Myometrial cell (primary cell): ENCODE measurements around a stretch of chr7.

GRCh38 chr7:157642029-157642253 is 305.1 kb downstream of the DNAJB6 start:
- RAMPAGE, long total RNA: no peak

DNA sequence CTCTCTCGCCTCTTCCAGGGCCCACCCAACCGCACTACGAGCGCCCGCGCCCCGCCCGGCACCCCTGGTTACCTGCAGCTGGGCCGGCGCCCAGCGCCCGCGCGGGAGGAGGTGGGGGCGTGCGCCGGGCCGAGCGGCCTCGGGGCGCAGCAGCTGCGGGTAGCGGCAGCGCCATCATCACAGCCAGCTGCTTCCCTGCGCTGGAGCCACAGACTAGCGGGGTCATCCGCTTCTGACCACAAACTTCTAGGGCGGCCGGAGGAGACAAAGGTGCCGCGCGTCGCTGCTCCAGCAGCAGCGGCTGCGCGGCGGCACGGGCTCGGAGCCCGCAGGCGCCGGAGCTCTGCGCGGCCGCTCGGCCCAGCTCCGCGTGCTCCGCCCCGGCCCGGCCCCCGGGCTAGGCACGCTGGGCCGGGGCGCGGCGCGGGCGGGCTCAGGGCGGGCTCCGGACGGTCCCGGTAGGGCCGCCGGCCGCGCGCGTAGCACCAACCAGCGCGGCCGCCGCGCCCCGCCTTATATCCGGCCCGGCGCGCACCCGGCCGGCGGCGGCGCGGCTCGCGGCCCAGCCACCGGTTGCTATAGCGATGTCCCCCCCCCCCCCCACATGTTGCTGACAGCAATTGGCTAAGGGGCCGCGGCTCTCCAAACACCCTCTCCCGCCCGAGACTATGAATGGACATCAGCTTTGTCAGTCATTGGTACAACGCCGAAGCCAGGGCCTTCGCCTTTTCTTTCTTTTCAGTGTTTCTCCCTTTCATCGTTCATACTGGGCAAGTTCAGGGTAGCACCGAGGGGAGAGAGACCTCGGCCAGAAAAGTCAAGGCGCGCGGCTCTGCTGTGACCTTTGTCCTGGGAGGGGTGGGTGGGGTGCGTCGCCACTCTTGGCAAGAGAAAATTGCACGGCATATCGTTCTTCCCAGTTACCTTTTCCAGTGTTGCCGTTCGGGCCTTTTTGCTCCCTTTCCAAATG is 354.0 kb downstream of the DNAJB6 start:
- RAMPAGE, long total RNA: no peak

- RAMPAGE, long total RNA: no peak
Measured at GRCh38 chr7:157839266-157840646, 503.0 kb downstream of the DNAJB6 start.

GRCh38 chr7:158203909-158204508 is 383.6 kb downstream of the PTPRN2 start:
- RAMPAGE, long total RNA: no peak

GRCh38 chr7:158402962-158403575 is 184.6 kb downstream of the PTPRN2 start:
- RAMPAGE, long total RNA: no peak

GRCh38 chr7:158508155-158508714 is 79.4 kb downstream of the PTPRN2 start:
- RAMPAGE, long total RNA: no peak

DNA sequence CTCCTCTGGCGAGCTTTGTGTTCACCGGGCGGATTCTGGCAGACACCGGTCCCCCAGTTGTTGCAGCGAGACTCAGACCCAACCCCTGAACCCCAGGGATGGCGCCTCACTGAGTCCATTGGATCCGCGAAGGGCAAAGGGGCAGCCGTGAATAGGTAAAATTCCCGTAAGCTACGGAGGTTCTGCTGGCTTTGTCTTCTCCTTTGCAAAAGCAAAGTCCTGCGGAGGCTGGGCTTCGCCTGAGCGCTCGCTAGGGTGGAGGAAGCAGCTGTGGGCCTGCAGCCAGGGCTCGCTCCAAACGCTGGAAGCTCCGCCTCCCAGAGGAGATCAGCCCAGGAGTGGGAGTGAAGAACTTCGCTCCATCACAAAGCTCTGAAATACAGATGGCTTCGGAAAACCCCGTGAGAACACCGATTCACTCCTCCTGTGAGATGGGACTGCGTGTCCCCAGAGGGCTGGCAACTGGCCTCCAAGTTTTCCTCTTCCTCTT is 38.2 kb downstream of the PTPRN2 start:
- RAMPAGE, long total RNA: no peak

DNA sequence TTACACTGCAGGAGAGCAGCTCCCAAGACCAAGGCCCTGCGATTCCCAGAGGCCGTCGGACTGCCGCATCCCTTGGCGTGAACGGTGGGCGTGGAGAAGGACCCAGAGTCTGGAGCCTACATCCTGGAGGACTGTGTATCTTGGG is 2.9 kb upstream of the PTPRN2 start:
- RAMPAGE, long total RNA: no peak

DNA sequence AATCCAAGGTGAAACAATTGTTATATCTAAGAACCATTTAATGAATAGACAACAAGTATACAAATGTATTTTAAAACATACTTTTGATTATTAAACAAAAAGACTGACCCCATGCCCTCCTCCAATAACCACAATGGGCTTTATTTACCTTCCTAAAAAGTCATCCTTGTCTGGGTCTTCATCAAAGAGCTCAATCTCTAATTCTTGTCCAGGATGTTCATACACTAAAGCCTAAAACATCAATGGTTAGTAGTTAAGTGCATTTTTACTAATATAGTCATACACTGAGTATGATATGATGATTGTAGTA is 58.3 kb upstream of the NCAPG2 start:
- RAMPAGE, long total RNA: no peak

DNA sequence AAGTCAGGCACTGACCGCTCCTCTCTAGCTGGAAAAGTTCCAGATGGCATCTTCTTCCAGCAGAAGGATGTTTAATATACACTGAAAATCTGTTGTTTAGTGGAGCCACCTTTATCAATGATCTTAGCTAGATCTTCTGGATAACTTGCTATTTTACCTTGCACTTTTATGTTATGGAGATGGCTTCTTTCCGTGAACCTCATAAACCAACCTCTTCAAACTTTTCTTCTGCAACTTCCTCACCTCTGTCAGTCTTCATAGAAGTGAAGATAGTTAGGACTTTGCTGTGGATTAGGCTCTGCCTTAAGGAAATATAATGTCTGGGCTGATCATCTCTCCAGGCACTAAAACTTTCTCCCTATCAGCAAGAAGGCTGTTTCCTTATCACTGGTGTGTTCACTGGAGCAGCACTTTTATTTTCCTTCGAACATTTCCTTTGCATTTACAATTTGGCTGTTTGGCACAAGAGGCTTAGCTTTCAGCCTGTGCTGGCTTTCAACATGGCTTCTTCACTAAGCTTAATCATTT is 52.9 kb downstream of the ESYT2 start:
- RAMPAGE, long total RNA: no peak

DNA sequence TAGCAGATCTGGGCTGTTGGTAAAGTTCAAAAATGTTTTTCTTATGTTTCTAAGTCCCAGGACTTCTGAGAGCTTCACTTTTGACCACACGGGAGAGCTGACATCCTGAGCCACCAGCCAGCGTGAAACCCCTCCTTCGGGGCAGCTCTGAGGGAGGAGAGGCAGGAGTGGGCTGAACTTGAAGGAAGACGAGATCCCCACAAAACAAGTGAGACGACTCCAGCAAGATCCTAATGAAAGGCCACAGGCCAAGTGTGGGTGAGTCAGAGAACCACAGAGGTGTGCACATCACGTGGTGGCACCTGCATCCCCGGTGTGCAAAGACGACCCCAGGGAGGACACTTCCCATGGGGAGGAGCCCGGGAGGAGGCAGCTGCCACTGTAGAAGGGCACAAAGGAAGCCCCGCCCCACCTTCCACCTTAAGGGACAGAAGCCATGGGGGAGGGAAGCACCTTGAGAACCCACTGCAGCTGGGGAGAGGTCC is 45.8 kb downstream of the ESYT2 start:
- RAMPAGE, long total RNA: no peak

- RAMPAGE, long total RNA: no peak
Measured at GRCh38 chr7:158785769-158786339, 43.5 kb downstream of the ESYT2 start.

DNA sequence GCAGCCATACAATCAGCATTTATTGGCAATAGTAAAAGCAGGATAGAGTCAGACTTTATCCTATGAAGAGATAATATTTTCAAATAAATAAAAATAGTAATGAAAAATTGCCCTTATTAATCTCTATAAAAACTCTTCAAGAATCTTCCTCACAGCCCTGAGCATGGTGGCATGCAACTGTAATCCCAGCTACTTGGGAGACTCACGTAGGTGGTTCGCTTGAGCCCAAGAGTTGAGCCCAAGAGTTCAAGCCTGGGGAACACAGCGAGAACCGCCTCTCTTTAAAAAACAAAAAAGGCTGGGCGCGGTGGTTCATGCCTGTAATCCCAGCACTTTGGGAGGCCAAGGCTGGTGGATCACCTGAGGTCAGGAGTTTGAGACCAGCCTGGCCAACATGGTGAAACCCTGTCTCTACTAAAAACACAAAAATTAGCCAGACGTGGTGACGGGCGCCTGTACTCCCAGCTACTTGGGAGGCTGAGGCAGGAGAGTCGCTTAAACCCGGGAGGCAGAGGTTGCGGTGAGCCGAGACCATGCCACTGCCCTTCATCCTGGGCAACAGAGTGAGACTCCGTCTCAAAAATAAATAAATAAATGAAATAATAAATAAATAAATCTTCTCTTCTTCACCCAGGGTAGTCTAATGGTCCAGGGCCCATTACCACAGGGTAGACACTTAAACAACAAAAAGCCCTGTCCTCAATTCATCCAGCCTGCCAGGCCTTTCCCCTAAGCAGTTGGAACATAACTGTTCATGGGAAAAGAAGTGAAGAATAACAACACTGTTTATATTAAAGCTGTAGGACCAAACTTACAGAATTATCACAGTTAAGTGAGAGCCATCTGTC is 4.4 kb downstream of the ESYT2 start:
- RAMPAGE, long total RNA: no peak

DNA sequence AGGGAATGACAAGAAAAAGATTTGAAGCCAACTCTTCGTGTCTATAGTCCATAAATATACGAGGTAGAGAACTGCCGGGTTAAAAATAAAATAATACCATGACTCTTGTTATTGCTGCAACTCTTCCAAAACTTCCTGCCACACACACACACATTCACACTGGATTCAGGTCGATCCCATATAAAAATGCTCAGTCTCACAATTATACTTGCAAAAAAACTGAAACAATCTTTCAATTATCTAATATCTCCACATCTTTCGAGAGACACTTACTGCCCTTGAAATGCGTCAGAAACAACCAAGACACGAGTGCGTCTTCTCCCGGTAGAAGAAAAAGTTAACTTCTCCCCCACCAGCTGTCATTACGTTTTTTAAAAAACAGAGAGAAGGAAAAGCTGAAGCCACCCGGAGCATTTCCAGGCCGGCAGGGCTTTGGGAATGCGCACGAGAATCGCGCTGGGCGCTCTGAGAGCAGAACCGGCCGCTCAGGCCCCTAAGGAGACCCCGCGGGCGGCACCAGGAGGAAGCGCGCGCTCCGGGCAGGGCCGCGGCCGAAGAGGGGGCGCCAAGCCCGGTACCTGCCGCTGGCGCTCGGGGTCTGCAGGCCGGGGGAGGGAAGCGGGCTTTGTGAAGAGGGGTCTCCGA is 1.3 kb downstream of the ESYT2 start:
- RAMPAGE, long total RNA: no peak

DNA sequence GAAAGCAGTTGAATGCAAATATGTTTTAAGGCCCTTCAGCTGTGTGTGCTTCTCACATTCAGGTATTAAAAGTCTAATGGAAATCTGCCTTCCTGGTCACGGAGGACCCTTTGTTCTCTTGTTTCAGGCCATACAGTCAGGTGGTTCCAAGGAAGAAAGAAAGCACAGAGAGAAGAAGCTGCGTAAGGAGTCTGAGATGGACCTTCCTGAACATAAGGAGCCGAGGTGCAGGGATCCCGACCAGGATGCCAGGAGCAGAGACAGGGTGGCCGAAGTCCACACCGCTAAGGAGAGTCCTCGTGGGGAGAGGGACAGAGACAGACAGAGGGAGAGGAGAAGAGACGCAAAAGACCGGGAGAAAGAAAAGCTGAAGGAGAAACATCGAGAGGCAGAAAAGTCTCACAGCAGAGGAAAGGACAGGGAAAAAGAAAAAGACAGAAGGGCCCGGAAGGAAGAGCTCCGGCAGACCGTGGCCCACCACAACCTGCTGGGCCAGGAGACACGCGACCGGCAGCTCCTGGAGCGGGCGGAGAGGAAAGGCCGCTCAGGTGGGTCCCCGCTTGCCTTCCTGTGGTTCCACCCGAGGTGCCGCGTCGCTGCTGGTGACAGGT is 14.8 kb downstream of the DYNC2I1 start:
- RAMPAGE, long total RNA: no peak

DNA sequence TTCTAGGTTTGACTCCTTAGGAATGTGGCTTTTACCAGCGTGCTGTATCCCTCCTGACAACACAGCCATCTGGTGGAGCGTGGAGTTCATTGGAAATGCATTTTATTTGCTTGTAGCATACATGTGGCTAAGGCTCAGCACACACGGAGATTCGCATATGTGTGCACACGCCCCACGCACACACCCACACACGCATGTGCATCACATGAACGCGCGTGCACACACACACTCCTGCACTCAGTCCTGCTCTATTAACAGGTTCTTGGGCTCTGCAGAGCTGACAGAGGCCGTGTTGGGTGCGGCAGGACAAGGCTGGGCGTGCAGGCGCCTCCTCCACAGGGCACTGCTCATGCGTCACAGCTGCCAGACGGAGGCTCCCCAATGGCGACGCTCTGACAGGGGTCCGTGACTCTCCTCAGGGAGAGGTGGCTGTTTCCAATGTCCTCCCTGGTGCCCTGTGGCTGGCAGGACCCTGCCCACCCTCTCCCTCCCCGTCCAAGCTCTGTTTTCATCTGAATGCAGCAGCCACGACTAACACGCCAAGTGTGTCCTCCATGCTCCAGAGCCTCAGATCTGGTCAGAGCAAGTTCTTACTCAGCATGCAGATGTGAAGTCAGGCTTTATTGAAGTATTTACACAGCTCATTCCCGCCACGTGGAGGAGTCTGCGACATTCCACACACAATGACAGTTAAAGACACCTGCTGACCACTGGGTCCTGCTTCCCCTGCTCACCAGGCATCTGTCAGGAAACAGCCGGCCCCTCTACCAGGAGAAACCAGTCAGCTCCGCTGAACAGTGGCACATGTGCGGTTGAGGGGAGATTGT is 116.9 kb downstream of the VIPR2 start:
- RAMPAGE, long total RNA: no peak

GRCh38 chr7:159070485-159070915 is 74.2 kb downstream of the VIPR2 start:
- RAMPAGE, long total RNA: no peak

DNA sequence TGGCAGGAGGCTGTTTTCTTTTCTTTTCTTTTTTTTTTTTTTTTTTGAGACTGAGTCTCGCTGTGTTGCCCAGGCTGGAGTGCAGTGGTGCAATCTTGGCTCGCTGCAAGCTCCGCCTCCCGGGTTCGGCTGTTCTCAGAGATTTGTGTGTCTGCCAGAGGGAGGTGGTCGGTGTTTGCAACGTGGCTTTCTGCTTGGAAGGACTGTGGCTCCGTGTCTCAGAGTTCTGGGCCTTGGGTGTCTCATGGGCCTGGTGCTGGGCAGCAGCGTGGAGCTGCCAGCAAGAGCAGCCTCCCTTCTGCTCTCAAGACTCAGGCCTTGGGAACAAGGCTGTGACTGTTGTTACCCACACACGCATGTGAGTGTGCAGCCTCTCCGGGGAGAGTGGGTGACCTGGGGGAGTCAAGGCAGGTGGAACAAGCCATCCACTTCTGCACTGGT is 52.0 kb downstream of the VIPR2 start:
- RAMPAGE, long total RNA: no peak